ENCODE results near the genes PTX3 and IQCJ.

- PRO-cap, 7 experiments: no peak in any of the 7 experiments
Observed at GRCh38 chr3:157045281-157045948, 114.5 kb downstream of the CCNL1 start.

GRCh38 chr3:157093089-157093635 lies 66.8 kb downstream of the CCNL1 start:
- PRO-cap, 7 experiments: no peak in any of the 7 experiments

- PRO-cap, 7 experiments: no peak in any of the 7 experiments
Observed at GRCh38 chr3:157136640-157137366, 23.1 kb downstream of the CCNL1 start.

DNA sequence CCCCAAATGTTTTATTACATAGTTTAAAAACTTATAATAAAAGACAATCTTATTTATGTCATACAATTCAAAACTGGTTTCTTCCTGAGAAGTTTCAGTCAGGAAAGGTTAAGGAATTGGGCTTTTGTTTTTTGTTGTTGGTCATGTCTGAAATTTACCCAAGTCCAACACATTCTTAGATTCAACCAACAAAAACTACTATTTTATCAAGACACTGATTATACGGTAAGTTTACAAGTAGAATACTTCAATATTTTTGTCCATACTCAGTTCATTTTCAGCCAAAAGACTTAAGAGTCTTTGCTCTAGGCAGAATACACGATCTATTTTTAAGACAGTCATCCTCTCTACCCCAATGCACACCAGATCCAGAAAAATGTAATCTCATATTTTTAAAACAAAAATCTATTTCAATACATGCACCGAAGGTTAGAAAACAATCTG lies 5.8 kb downstream of the CCNL1 start:
- PRO-cap, 7 experiments: no peak in any of the 7 experiments

GRCh38 chr3:157436469-157437110 lies at the start of gene PTX3:
PTX3 (plus strand) TSS chr3:157436850.
- PRO-cap, 7 experiments: no peak in any of the 7 experiments

DNA sequence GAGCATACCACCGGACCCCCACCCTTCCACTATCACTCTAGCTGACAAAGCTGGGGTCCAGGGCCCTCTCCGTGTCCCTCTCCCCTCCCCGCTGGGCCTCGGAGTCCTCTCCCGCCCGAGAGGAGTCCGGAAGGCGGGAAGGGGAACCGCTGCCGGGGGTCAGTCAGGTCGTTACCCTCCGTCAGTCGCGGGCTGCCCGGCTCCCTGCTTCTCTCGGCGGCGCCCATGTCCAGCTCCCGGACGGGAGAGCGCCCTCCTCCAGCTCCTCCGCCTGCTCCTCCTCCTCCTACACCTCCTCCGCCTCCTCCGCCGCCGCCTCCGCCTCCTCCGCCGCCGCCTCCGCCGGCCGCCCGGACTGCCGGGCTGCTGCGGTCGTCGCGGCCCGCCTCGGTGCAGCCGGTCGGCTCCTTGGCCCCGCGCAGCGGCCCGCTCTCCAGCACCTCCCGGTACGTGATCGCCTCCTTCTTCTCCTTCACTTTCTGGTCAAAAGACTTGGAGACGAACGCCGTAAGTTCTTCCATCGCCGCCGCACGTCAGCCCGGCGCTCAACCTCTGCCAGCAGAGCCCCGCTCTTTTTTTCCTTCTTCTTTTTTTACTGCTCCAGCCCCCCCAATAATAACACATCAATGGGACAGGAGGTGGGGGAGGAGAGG lies 590 bp downstream of the SHOX2 start:
- PRO-cap, 7 experiments: no peak in any of the 7 experiments

GRCh38 chr3:159069100-159069530 lies at the start of gene IQCJ:
IQCJ (plus strand) TSS chr3:159069319.
- PRO-cap, 7 experiments: no peak in any of the 7 experiments

- PRO-cap, 7 experiments: no peak in any of the 7 experiments
Observed at GRCh38 chr3:159840875-159841398, 384.3 kb upstream of the C3orf80 start.

- PRO-cap, 7 experiments: no peak in any of the 7 experiments
Observed at GRCh38 chr3:159872391-159872885, 352.8 kb upstream of the C3orf80 start.

DNA sequence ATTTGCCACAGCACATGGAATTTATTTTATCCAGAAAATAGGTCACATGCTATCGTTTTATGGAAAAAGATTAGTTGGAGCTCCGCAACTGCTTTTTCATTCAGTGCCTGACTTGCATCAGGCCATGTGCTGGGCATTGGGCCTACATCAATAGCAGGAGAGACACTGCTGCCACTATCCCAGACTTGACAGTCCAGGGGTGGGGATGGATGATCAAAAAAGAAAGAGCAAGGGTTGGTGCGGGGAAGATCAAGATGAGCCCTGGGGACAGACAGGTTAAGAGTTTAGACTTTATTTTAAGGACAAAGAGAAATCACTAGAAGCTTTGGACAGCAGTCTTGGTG lies 75.1 kb upstream of the C3orf80 start:
- PRO-cap, 7 experiments: no peak in any of the 7 experiments

DNA sequence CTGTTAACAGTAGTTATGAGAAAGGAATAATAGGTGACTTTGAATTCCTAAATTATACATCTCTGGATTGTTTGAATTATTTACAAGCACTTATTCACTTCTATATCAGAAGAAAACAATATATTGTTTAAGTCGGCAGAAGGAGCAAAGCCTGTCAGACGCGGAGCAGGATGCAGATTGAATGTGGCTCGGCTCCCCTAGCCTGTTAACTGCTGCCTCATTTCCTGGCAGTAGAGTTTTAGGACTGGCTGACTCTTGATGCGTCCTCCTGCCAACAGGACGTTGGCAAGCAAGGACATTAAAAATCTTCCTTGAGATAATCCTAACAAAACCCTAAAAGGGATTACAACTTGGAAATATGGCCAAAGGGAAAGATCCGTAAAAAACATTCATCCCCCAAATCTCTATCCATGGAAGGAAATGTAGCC lies 44.8 kb upstream of the C3orf80 start:
- PRO-cap, 7 experiments: no peak in any of the 7 experiments

DNA sequence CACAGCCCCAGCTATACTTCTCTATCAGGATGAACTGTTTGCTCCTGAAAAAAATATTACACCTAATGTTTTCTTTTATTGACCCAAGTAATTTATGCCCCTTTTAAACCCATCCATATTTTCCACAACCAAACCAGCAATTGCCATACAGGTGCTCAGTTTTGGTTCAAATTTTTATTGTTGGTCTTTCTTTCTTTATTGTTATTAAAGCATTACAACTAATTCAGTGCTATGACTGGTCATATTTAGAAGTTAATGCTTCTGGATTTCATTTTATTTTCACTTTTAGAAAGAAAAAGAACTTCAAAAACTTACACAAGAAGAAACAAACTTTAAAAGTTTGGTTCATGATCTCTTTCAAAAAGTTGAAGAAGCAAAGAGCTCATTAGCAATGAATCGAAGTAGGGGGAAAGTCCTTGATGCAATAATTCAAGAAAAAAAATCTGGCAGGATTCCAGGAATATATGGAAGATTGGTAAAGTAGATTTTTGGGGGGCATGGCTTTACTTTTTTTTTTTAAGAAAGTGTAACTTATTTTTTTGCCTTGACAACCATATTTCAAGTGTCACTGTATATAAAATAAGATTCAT lies 19.7 kb downstream of the SMC4 start:
- PRO-cap, 7 experiments: no peak in any of the 7 experiments

DNA sequence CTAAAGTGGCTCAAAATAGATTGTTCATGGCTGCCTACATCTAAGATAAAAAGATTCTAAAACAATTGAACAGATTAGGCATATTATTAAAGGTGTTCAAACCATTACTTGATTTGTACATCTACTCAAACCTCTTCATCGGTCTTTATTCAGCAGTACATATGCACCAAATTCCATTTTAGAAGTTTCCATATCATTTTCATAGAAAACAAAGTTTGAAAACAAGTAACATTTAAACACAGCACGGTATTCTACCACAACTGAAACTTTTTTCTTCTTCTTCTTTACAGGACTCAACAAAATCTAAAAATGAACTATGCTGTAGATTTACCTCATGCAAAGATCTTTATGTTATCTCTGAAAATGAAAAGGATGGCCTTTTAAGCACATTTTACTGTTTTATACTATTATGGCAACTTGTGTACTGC lies 51.1 kb upstream of the TRIM59 start:
- PRO-cap, 7 experiments: no peak in any of the 7 experiments

DNA sequence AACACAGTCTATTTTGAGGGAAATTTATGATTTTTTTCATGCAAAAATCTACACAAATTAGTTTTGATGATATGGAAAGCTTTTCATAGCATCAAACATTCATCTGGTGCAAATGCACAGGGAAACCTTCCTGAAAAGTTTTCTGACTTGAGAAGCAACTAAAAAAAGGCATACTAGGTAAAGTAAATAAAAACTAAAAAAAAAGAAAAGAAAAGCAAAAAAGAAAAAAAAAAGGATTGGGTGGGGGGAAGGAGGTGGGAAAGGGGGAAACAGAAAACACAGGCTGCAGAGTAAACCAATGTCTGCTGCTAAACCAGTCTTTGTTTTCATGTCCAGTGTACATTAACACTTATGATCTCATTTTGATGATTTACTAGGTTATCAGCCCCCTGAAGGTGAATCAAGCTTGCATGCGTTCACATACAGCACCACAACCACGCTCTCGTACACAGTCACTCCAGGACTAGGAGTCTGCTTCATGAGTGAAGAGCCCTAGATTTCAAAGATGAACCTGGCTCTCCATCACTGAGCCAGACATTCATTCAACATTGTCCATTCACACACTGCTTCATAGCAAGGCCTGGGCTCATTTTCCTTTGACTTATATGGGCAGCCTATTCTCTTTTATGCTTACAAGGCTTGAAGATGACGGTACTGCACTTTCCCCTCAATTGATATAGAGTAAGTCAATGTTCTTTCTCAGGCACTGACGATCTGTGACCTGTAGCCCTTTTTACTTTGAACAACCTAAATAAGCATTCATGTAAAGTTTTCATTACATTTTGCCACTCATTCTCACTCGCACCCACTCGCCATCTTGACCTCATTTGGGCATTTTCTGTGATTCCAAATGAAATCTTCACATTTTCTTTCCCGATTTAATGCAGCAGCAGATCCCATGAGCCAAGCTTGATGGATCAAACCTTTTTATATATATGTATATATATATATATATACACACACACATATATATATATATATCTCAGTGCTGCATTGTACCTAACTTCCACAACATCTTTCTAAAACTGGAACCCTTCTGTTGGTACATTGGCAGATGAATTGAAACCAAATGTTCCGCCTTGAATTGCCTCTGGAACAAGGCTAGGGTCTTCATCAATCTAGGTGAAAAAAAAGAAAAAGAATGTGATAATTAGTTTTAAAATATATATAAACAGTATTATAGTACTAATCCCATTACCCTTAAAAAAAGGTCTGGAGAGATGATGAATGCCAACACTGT lies 51.9 kb upstream of the TRIM59 start:
- PRO-cap, 7 experiments: no peak in any of the 7 experiments

- PRO-cap, 7 experiments: no peak in any of the 7 experiments
Observed at GRCh38 chr3:160677410-160678202, 646 bp downstream of the ARL14 start.

DNA sequence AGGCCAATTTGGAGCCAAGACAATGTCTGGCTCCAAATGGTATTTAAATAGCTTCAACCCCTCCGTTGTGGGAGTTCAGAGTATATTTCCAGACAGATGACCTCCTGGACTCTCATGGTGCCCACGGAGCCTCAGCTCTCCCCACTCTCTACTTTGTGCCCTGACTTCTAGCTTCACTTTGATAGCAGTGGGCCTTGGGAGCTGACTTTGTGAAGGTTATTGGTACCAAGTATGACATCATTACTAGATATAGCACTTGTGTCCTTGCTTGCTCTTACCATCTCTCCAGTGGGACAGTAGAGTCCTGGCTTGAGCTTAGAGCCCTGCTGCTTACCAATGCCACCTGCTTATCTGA lies 53.4 kb downstream of the PPM1L start:
- PRO-cap, 7 experiments: no peak in any of the 7 experiments

DNA sequence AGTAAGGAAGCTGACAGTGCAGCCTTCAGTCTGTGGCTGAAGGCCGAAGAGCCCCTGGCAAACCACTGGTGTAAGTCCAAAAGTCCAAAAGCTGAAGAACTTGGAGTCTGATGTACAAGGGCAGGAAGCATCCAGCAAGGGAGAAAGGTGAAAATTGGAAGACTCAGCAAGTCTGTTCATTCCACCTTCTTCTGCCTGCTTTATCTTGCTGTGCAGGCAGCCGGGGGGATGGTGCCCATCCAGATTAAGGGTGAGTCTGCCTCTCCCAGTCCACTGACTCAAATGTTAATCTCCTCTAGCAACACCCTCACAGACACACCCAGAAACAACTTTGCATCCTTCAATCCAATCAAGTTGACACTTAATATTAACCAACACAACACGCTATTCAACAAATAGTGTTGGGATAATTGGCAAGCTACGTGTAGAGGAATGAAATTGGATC lies 61.3 kb downstream of the NMD3 start:
- PRO-cap, 7 experiments: no peak in any of the 7 experiments

DNA sequence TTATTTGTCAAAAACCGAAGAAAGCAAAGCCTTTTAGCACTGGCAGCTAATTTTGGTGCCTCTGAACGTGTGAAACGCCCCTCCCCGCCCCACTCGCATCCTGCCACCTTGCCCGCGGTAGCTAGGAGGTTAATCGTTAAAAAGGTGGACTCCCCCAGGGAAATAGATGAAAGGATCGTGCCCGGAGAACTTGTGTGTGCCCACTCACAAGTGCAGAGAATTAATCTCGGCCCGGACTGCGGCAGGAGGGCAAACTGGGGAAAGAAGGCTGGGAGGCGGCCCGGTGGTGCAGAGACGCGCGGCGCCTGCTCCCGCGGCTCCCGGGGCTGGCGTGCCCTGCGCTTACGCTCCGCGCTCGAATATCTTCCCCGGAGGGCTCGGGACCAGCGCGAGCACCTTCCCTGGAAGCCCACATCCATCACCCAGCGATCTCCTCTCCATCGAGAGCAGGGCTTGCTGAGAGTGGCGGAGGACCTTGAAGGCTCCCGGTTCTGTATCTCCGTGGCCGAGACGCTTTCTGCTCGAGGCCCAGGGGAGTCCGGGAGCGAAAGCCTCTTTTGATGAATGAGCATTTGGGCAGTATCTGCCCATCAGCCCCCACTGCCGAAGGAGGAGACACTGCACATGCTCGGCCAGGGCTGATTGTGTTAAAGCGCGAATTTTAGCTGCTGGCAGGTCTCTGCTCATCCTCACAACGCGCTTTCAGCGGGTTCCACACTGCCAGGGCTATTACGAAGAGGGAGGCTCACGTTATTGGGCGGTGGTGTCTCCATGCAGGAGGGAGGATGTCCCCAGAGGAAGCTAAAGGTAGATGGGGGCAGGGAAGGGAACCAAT lies 1.2 kb upstream of the SPTSSB start:
- PRO-cap, 7 experiments: no peak in any of the 7 experiments

DNA sequence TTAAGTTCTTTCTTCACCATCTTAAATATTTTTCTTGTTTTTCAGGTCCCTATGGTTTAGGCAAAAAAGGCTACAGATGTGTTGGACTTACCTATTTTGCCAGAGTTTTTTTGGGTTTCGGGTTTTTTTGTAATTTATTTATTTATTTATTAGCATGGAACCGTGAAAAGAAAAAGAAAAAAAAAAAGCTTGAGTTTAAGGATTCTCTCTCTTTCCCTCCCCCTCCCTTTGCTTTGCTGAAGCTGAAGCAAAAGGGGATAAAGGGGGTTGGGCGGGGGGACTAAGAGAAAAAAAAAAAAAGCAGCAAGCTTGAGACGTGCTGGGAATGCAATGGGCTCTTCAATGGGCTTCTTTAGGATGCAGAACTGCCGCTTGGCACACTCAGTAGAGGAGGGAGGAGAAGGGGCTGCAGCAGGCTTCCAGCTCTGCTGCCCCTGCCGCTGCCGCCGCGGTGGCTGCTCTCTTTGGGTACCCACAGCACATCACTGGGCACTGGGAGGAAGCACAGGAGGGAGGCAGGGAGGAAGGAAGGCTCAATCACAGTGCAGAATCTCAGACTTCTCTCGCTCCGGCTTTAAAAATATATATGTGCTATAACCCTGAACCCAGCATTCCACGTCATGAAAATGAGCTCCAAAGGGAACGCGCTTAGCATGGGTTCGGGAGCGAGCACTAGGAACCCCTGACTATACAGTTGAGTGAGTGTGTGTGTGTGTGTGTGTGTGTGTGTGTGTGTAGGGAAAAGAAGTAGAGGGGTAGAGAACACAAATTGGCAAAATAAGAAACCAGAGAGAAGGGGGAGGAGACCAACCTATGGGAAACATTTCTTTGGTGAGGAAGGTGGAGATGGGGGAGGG lies 3.6 kb downstream of the SLITRK3 start:
- PRO-cap, 7 experiments: no peak in any of the 7 experiments

DNA sequence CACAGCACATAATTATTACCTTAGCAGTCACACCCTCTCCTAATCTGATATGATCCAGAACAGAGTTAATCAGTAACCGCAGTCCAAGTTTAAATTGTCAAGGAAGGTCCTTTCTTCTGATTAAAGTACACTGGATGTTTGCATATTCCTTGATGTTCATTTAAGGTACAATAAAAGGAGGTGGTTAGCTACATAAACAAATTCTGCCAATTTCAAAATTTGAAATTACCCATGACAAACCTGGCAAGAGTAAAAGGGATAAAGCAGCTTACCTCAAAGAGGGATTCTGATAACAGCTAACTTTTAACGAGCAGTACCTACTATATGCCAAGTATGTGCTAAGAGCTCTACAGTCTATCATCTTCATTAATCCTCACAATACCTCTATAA lies 4.4 kb downstream of the GOLIM4 start:
- PRO-cap, 7 experiments: no peak in any of the 7 experiments

Data from T-cell (primary cell).